H9 (cell line): ENCODE results near the genes ABCB10, COG2, EGLN1 and DISC1.

DNA sequence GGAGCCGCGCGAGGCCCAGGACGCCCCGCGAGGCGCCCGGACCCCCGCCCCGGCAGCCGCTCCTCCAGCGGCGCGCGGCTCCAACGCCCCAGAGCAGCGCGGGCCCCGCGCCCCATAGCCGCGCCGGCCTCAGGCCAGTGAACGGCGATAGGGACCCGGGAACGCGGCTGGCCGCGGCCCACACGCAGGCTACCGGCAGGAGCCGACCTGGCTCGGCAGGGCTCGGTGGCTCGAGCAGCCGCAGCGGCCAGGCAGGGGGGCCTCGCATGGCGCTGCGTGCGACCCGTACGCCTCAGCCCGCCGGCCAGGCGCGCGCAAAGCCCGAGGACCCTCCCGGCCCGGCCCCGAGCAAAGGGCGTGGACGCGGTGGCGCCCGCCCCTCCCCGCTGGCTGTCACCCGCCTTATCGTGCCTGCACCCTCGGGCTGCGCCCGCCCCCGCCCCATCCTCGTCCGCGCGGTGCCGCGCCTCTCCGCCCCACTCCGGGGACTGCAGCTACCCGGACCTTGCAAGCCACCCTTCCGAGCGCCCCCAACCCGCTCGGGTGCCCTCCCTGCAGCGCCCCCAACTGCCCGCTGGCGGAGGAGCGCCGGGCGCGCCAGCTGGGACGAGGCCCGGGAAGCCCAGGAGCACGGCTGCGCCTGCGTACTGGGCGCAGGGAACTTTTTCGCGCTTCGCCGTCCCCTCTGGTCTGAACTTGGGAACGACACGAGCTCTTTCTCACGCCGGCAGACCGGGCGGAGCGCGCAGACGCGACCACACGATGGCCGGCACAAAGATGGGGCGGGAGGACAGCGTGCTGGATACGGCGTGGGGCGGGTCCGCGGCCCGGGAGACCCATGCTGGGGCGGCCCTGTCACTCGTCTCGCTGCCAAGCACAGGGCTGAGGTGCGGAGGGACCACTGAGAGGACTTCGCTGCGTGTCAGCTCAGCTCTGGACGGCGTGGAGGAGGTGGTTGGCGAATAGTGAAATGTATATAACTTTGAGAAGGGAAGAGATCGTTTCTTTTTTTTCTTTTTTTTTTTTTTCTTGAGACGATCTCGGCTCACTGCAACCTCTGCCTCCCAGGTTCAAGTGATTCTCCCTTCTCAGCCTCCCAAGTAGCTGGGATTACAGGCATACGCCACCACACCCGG, at the start of gene ABCB10:
ABCB10 (minus strand) TSS at position 323 of the 1,136 bp plus-strand sequence.
- PRO-cap = bidirectional peak, plus-strand start at position 115 of the sequence, minus-strand start at position 139 of the sequence; bidirectional peak, plus-strand start at position 746 of the sequence, minus-strand start at position 492 of the sequence

DNA sequence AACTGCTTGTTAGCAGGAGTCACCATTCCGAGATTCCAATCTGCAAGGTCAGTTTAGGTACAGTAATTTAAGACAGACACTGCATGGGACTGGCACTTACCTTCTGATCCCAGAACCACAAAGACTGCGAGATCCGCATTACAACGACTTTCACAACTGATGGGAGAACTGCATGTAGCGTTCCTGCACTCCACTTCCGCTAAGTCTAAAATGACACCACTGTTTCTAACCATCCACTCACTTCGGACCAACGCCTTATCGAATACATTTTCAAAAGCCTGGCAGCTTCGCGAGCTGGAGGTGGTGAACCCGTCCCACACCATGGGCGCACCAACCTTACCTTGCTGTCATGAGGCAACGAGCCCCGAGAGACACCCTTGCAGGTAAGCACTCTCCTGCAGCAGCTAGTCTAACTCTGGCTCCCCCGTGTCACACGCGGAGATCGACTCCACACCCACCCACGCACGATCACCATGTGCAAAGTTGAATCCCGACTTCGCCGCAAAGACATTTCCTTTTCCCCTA, 903 bp downstream of the TAF5L start:
- PRO-cap = no peak

DNA sequence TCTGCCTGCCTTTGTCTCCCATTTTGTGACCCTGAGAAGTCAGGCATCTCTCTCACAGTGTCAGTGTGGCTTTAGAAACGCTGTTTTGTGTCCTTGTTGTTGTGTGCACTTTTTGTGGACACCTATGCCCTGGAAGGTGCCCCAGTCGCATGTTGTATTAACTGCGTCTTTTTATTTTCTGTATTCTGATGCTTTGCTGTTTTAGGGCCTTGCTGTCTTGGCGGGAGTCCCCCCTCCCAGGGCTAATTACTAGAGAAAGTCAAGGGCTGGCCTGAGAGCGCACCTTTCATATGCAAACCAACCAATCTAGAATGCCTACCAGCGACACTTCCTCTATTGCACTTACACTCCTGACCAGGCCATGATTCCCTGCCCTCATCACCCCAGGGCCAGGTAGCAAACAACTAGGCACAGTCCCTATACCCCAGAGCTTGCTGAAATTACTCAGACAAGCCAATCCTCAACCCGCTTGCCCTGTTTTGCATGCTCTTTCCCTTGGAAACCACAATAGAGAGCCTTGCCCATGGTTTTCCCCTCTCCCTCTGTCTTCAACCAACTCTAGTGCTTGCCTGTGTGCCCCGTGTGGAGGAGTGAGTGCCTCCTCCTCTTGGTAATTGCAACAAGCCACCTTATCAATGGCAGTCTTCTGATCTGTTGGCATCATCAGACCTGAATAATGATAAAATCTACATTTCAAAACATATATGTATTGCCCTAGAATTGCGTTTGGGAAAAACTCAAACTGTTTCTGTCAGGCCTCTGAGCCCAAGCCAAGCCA, 70.3 kb downstream of the URB2 start:
- PRO-cap = bidirectional peak, plus-strand start at position 341 of the sequence, minus-strand start at position 240 of the sequence

DNA sequence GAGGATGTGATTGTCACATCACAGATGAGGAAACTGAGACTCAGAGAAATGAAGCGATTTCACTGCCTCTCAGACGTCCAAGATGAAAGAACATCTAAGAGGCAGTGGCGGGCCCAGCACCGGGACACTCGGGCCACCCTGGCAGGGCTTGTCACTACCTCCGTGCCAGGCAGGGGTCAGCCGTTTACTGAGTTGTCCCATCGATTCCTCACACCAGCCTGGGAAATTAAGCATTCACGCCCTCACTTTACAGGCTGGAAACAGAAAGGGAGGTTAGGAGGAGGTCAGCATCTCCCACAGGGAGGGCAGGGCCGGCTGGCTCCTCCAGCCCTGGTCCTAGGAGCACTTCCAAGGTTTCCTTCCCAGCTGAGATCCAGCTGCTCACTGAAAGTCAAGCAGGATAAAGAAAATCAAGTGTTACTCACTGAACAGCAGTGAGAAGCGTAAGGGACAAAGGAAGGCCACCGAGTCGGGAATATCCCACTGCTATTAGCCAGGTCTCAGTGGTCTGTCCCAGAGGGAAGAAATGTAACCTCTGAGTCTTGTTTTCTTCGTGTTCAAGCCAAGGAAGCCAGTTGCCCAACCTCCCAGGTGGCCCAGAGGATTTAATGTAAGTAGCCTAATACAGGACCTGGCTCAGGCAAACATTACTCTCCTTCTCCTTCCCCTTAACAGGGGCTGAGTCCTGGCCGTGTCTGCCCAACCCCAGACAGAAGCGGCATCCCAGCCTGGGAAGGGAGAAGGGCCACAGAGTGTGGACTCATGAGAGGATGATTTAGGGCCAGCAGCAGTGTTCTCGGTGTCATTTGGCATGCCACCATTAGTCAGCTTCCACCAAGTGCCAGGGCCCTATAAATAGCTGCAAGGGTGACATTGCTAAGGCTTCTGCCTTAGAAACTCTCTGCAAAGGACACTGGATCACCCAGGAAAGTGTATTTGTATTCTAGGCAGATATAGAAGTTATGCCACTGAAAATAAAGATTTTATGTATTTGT, 203.2 kb upstream of the GALNT2 start:
- PRO-cap = no peak

- PRO-cap = no peak
These were observed 10.6 kb downstream of the GALNT2 start for GRCh38 chr1:230077422-230078273.

GRCh38 chr1:230307906-230308465, 118.1 kb downstream of the PGBD5 start:
- PRO-cap = no peak

GRCh38 chr1:230509800-230510282, 83.7 kb upstream of the PGBD5 start:
- PRO-cap = no peak

GRCh38 chr1:230567854-230568487, 74.3 kb upstream of the COG2 start:
- PRO-cap = no peak

DNA sequence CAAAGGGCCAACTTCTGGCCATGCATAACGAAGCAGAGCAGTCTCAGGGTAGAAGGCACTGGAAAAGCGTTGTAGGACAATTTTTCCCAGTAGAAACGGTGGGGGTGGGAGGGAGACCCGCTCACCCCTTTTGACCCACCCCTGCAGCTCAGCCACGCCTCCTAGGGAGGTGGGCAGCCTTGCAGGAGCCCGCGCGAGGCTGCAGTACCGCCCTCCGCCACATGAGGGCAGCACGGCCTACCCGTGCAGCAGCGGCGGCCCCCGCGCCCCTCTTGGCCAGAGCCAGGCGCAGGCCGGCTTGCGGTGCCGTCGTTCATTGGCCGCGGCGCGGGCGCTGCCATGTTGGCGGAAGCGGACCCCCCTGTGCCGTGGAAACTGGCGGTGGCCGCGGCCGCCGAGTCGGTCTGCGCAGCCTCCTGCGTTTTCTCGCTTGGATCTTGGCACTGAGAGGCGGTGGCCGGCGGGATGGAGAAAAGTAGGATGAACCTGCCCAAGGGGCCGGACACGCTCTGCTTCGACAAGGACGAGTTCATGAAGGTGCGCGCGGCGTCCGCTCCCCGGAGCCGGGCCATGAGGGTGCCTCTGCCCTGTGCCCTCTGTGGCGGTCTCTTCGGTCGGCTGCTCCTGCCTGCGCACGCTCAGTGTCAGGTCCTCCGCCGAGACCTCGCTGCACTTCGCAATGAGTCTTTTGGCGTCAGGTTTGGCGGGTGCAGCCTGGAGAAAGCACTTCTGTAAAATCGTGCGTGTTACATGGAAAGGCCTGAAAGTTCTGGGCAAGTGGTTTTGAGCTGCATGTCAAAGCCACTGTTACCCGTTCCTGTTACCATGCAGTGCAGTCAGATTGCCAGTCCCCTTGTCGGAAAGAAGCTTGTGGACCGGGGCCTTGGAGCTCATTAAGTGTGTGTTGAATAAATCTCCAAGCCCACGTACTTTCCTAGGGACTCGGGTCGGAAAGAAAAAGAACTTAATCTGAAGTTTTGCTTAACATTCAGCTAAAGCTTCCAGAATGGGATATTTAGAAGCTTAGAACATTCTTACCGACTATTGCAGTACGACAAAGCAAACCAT, at the start of gene COG2:
COG2 (plus strand) TSS at position 340 of the 1,068 bp plus-strand sequence.
- PRO-cap = bidirectional peak, plus-strand start at position 340 of the sequence, minus-strand start at position 78 of the sequence; bidirectional peak, plus-strand start at position 605 of the sequence, minus-strand start at position 603 of the sequence; bidirectional peak, plus-strand start at position 672 of the sequence, minus-strand start at position 636 of the sequence

DNA sequence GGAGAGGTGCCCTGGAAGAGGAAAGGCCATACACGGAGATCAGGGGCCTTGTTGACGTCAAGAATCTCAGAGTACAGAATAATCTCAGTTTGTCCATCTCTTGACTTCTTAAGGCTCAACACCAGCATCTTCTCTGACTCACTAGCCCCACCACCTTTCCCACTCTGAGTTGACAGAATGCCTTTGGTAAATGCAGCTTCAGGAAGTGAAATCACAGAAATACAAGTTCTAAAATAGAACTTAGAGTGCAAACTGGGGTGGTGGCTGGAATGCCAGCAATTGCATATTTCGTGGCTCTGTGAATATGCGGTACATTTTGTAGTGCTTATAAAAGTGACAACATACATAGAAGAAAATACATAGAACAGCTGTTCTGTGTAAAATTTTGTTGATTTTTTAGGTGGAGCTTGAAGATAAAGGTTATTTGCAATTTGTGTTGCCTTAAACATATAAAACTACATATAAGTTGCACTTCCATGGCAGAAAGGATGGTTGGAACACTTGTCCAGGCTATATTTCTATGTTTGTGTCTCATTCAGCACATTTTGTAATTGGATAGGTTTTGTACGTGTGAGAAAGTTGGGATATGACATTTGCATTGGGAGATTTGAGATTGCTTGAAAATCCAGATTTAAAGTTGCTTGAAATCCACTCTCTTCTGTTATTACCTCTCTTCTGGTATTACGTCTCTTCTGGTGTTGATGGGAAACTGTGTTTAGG, 1.8 kb downstream of the COG2 start:
- PRO-cap = no peak

DNA sequence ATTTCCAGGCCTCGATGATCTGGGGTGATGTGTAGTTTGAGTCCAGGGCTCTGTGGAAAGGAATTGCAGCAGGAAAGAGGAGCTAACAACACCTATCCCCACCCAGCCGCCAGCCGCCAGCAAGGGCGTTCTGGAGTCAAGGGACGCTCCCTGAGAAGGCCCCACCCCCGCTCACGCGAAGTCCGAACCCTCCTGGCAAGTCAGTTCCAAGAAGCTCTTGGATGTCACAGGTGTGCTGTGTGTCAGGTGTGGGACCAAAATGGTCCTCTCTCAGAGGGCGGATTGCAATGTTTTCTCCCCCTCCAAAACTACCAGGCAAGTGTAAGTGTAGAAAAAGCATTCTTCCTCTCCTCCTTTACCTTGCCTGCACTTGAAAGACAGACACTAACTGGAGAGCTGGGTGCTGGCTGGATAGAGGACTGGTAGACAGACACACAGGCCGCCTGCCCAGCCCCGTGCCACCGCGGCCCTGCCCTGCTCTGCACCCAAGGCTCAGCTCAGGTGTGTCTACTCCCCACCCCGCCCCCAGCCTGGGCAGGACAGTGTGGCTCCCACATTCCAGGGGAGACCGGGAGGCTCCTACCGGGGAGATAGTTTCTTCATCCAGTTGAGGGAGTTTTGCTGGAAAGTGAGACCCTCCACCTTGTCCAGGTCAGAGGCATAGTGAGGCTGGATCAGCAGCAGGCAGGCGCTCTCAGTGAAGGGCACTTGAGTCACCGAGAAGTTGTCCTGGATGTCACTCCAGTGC, 8.4 kb downstream of the AGT start:
- PRO-cap = no peak

DNA sequence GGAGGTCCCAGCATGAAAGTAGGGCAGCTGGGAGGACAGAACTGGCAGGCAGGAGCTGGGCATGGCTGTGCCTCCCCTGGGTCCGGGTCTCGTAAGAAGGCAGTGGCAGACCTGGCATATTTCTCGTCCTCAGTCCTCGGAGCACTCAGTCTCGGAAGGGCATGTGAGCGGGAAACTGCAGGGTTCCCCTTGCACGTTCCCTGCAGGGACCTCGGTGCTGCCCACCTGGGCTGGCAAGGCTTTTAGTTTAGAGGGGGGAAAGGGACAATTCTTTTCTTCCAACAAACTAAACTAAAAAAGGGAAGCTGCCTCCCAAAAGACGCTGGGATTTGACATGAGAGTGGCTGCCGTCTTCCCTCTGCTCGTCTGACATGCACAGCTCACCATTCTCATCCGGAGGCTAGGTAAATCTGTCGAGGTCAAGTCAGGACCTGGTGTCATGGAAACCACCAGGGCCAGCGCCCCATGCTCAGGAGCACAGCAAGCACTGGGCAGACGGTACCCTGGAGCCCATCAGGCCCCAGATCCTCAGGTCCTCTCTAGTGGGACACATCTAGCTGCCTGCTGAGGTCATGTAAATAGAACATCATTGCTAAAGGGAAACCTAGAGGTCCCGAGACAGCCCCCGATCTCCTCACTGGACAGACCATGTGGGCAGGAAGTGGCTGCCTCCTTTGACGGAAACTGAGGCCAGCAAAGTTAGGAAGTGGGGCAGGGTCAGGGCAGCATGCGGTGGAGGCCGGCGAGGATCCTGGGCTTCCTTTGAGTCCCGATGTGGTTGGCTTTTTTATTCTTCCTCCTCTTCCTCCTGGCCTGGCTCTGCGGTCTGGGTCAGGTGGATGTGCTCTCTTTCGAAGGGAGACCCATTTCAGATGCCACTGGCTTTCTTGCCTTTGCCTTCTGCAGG, 6.2 kb downstream of the AGT start:
- PRO-cap = no peak

DNA sequence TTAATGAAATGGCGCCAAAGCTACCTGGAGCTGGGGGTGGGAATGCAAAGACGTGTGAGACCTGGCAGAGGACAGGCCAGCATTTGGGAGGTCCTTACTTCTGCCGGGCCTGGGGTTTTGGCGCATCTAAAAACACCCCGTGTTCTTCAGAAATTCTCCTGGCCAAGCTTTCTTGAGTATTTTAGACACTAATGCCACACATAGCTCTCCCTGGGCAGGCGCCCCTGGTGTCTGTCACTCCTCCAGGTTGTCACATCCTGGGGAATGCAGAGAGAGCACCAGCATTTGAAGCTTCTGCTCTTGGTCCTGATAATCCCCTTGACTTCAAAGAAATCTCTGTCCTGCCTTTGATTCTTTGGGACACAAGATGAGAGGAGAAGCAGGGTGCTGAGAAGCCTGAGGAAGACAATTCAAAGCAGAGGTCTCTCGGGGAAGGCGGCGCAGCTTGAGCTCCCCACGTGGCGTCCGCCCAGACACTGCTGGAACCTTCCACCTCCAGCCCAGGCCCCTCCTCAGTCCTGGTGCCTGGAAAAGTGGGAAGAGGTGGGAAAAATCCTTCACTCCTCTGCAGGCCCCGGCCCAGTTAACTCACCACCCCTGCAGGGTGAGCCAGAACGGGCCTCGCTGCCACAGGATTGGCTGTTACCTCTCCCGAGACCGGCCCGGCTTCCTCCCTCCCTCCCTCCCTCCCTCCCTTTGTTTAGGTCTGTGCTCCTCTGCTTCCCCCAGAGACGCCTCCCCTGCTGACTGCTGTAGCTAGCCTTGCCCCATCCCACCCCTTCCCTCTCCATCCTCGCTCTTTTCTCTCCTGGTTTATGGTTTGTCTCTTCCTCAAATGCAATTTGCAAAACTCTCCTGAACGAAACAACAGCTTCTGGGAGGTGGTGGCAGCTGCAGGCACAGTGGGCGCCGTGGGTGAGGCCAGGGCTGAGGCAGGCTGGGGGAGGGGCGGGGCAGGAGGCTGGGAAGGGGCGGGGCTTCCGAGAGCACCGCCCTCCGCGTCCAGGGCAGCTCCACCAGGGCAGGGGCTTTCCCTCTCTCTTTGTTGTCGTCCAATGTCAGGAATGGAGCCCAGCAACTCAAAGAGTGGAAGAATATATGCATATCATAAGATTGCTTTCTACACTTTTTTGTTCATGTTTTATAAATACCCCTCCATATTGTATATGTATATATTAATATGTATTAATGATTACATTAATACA, 6.4 kb downstream of the CAPN9 start:
- PRO-cap = bidirectional peak, plus-strand start at position 728 of the sequence, minus-strand start at position 585 of the sequence; bidirectional peak, plus-strand start at position 1,045 of the sequence, minus-strand start at position 929 of the sequence

GRCh38 chr1:230864418-230865121, 3.8 kb downstream of the C1orf198 start:
- PRO-cap = no peak

DNA sequence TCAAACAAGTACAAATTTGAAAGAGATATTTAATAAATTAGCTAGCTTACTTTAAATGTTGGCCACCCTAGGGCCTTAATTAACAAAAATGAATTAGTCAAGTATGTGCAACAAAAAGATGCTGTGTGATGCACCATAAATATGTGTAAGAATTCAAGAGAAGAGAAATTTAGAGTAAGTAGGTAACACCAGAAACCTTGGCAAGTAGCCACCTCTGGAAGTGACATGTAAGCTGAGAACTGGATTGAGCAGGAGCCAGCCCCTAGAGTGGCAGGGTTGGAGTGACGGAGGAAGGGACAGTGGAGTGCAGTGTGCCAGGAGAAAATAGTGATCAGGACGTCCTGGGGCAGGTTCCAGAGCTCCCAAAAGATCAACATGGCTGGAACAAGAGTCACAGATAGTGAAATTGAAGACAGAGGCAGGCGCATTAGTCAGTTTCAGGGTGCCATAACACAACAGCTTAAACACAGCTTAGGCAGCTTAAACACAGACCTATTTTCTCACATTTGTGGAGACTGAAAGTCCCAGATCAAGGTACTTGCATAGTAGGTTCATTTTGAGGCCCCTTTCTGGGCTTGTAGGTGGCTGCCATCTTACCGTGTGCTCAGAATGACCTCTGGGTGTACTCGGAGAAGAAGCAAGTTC, 37.1 kb downstream of the GNPAT start:
- PRO-cap = no peak

GRCh38 chr1:231288742-231289182, 47.8 kb downstream of the GNPAT start:
- PRO-cap = no peak

DNA sequence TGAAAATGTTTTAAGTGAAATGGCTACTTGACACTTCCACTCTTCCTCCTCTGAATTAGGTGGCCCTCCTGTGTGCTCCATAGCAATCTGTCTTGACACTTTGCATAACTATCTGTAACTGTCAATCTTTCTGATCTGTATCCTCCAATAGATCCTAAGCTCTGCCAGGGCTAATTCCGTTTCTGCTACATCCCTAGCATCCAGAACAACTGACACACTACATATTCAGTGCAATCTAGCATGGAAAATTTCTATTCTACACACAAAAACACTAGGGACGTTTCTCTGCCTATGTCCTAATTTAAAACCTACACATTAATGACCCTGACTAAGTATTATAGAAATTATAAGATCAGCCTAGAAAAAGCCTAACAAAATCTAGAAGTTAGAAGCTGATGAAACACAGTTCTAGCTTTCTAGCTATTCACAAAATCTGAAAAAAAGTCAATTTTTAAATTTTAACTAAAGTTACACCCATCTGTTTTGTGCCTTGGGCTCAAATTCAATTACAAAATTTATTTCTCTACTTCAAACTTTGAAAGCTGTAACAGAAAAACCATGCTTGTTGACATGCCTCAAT, 34.1 kb downstream of the SPRTN start:
- PRO-cap = no peak

GRCh38 chr1:231422103-231423223, at the start of gene EGLN1:
TSS of gene EGLN1 (minus strand) at chr1:231422287.
- PRO-cap = bidirectional peak, plus-strand start at chr1:231422417, minus-strand start at chr1:231422287; bidirectional peak, plus-strand start at chr1:231422652, minus-strand start at chr1:231422693

DNA sequence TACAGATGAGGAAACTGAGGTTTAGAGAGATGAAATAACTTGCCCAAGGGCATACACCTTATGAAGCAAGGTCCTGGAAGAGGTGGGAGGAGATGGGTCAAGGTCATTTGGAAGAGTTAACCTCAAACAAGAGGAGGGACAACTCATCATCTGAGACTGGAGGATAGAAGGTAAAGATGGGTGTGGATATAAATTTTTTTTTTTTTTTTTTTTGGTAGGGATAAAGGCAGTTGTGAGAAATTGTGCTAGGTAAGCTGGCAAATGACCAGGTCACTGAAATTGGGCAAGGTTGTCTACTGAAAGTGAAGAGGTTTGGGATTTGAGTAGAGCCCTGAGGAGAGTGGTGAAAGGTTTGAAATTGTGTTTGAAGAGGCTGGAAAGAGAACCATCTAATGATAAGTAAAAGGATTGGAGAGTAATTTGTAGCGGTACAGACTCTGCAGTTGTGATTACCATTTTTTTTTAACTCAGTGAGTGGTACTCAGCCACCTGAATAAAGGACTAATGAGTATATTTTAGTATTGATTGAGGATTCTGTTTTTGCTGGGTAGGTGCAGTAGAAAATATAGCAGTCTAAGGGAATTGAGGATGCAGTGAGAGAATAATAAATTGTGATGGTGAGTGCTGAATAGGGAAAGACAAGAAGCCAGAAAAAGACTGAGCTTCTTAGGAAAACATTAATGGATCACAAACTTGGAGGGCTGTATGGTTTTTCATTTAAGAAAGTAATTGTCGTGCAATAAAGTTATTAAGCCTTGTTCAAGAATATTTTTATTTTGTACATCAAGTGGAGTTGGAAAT, 35.2 kb downstream of the TSNAX start:
- PRO-cap = no peak

- PRO-cap = bidirectional peak, plus-strand start at chr1:231626836, minus-strand start at chr1:231626643
These were observed at the start of gene DISC1 for GRCh38 chr1:231626288-231627073. TSS of gene DISC1 (plus strand) at chr1:231626790.